Vein endothelial cell (primary cell): ENCODE results near the genes ATP8A2, RASL11A, URAD and PAN3.

DNA sequence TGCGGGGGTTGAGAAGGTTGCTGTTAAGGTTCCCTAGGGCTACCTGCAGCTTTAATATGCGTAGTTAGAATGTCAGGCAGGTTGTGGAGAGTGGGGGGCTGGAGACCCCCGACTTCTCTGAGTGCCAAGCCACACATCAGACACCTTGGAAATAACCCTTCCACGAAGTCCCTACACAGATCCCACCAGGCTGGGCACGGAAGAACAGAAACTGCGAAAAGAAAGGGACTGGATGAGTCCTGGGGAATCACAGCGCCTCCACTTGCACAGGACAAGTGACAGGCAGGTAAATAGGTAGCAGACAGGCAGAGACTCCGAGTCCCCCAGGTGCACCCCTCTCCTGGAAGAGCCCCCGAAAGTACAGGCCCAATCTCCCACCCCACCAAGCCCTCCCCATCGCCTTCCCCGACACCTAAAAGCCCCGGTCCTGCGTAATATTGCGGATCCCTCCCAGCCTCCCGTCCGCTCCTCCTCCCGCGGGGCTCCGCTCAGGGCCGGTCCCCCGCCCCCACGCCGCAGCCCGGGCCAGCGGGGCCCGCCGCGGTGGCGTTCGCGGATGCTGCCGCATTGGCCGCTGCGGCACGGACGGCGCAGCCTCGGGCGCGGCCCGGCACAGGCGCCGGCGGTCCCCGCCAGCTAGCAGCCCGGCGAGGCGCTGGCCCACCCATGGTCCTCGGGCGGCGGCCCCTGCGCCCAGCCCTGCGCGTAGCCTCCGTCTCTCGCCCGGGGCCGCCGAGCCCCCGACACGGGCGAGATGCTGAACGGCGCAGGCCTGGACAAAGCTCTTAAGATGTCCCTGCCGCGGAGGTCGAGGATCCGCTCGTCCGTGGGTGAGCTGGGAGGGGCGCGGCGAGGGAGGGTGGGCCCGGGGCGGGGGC, at the start of gene ATP8A2:
TSS of gene ATP8A2 (plus strand) at position 516 of the 878 bp plus-strand sequence.
- CAGE, long polyA plus RNA, result no peak

GRCh38 chr13:26050400-26051119, 1.3 kb downstream of the SHISA2 start:
- CAGE, long polyA plus RNA, result no peak

DNA sequence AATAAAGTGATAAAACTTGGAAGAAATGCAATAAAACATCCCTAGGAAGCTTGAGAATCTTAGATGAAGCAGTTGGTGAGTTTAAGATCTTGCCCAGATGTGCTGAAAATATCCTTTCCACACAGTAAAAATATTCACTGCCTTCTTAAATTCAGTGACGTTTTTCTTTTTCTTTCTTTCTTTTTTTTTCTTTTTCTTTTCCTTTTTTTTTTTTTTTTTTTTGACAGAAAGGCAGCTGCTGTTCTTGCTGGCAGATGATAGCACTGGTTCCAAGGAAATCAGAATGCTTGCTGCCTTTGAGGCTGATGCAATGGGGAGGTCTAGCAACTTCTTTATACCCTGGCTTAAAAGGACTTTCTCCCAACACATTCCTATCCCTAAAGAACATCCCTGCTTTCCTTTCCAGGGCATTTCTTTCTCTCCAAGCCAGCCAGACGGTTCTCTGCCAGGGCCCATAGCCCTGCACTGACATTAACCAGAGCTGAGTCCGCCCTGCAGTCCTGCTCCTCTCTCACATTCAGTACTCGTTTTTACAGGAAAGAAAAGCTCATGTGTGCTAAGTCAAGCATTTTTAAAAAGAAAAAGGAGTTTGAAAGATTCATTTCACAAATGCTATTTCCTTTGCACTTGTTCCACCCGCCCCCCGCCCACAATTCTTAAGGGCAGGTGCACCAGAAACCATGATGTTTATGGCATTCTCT, 133.9 kb upstream of the WASF3 start:
- CAGE, long polyA plus RNA, result no peak

DNA sequence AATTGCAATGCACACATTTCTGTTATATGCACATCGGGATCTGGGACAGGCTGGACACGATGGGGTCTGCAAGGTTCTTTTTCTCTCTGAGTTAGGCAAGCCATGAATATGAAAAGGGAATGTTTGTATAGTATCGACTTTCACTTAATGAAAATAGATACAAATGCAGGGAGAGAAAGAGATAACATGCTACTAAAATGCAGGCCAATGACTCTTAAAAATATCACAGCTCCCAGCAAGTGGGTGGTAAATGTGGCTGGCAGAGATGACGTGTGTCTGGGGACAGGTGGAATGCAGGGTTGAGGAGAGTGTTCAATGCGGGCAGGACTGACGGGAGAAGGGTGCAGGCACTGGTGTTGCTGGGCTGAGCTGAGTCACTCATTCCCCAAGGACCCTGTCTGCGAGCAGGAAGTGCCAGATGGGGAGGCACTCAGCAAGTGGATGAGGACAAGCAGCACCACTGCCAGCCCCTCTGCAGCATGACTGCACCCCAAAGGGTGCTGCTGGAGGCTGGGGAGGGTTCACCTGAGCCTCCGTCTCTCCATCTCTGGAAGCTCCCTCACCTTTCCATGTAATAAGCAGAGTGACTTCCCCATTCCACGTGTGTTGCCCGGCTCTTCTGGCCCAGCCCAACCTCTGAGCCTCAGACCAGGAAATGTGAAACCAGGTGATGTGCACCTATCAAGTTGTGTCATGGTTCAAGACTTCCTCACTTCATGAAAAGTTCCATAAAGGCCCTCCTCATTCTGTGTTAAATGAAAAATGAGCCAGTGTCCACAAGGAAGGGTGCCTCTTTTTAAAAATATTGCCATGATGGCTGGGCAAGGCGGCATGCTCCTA, 204.2 kb upstream of the GPR12 start:
- CAGE, long polyA plus RNA, result no peak

DNA sequence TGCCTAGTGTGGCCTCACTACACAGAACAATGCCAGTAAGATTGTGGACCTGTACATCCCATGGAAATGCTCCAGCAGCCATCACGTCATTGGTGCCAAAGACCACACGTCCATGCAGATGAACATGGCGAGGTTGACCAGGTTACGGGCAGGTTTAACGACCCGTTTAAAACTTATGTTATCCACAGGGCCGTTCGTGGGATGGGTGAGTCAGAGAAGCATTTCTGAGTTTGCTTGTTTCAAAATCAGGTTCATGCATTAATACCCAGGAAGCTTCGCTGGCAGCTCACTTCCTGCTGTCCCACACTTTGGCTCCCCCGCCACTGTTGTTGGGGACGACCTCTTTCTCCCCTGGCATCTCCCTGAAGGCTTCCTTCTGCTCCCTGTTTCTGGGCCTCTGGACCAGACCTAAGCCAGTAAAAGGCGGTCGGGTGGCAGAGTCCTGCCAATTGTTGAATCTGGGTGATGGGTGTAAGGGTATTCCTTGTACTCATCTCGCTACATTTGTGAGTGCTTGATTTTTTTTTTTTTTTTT, 194.0 kb downstream of the USP12 start:
- CAGE, long polyA plus RNA, result no peak

- CAGE, long polyA plus RNA, result no peak
Observed at GRCh38 chr13:27044946-27045603, 126.5 kb downstream of the USP12 start.

DNA sequence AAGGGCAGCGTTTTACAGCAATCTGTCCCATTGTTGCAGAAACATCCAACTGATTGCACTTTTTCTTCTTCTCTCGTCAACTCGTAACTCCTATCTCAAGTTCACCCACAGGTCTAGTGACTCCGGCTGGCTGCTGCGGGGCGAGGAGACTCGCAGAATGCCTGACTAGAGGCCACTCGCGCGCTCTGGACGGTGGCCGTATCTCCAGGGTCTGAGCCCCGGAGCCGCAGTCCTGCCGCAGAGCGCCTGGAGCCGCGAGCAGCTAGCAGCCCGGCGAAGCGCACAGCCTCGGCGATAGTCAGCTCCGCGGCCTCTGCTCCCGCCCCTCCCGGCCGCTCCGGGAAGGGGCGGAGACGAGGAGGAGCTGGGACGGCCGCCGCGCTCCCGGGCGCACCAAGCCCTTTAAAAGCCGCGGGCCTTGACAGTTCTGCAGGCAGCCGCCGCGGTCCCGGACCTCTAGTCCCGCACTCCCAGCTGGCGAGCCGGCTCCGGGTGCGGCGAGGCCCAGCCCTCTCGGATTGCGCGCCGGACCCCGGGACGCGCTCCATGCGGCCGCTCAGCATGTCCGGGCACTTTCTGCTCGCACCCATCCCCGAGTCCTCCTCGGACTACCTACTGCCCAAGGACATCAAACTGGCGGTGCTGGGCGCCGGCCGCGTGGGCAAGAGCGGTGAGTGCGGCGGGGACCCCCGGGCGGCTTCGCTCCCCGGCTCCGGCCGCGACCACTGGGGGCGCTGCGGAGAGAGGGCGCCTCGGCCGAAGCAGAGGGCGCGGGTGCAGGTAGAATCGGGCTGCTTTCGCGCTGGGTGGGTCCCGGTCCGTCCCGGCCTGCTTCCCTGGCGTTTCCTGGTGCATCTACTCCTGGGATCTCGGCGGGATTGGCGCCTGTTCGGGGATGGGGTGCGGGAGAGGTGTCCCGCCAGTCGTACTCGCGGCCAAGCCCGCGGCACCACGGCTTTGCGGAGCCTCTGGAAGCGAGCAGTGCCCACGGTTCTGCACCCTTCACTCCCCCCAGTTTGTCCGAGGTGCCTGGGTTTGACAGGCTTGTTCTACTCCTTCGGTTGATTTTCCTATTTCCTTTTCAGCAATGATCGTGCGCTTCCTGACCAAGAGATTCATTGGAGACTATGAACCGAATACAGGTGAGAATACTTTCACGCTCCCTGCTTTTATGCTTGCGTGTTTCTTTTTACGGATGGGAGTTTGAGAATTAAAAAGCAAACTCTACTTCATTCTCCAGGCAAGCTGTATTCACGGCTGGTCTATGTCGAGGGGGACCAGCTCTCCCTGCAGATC, at the start of gene RASL11A:
TSS of gene RASL11A (plus strand) at position 432 of the 1,296 bp plus-strand sequence.
- CAGE, long polyA plus RNA, result no peak

DNA sequence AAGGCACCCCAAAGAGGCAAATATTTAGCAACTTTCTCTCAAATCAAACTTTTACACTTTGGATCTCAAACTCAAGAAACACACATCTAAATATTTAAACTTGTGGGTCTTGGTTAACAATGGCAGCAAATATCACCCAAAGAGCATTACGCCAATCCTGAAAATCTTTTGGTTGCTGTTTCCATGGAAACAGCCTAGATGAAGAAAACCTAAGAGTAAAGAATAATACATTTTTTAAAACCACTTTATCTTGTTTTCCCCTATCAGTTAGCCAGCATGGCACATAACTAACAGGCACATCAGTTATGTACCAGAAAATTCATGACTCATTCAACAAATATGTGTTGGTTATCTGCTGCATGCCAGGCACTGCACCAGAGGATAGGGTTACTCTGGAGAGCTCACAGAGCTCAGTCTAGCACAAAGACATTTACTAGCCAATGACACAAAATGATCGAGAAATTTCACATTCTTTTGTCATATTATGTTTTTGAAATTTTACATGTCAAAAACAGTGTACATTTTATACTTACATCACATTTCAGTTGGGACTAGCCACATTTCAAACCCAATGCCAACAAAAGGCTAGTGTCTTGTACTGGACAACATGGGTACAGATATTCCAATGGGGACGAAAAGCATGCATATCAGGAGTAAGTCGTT, 20.4 kb downstream of the LNX2 start:
- CAGE, long polyA plus RNA, result no peak

DNA sequence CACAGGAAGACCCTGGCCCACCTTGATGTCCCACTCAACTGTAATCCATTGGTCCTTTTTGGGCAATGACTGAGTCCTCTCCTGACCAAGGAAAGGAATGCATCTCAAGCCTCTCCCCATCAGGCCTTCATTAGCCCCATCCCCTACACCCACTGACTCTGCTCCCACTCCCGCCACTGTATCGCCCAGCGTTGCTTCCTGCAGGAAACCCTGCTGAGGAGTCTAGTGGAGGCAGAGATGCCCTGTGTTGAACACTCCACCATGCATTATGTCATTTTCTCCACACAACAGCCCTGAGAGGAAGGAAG, 49.8 kb upstream of the GSX1 start:
- CAGE, long polyA plus RNA, result no peak

DNA sequence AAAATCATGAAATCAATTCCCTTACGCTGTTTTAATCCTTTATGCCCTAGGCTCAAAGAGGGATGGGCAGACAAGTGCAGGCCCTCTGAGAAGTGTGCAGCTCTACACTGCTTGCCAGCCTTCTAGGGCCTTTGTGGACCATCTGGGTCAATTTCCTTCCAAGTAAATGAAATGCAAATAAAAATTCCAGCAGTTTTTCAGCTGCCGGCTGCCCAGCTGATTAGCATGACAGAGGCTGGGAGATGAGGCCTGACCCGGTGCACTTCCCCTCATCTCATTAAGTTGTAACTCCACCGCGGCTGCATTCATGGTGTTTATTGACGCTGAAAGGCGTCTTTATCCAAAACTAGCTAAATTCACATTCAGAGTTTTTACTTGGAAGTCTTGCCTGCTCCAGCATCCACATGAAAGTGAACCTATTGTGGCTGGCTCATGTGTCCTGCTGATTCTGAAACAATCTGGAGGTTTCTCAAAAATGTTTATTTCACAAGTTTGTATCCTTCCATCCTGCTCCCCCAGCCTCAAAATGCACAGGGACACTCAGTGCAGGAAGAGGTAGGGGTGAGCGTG, 47.4 kb upstream of the GSX1 start:
- CAGE, long polyA plus RNA, result no peak

- CAGE, long polyA plus RNA, result no peak
Observed at GRCh38 chr13:27957038-27957306, 12.1 kb downstream of the CDX2 start.

GRCh38 chr13:27963386-27963841, 5.7 kb downstream of the CDX2 start:
- CAGE, long polyA plus RNA, result no peak

DNA sequence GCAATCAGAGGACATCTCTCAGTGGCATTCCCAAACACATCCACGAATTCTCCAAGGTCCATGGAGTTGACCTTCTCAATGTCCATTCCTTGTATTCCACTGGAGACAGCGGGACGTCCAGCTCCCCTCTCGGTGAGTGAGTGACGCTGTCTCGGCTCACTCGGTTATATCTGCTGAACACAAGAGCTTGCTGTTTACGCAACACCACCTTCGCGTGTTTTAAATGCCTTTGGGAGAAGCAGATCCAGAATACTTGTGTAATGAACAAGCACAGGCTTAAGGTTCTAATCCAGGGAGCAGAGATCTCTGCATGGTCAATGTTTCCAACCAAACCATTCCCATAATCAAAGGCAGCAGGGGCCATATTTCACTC, at the start of gene URAD:
TSS of gene URAD (minus strand) at position 142 of the 373 bp plus-strand sequence.
- CAGE, long polyA plus RNA, result no peak

- CAGE, long polyA plus RNA, result no peak
Observed at GRCh38 chr13:28138299-28138678, at the start of gene PAN3. Gene PAN3, plus strand, starts transcription at chr13:28138545.

- CAGE, long polyA plus RNA, result no peak
Observed at GRCh38 chr13:28177646-28178281, 39.4 kb downstream of the PAN3 start.

DNA sequence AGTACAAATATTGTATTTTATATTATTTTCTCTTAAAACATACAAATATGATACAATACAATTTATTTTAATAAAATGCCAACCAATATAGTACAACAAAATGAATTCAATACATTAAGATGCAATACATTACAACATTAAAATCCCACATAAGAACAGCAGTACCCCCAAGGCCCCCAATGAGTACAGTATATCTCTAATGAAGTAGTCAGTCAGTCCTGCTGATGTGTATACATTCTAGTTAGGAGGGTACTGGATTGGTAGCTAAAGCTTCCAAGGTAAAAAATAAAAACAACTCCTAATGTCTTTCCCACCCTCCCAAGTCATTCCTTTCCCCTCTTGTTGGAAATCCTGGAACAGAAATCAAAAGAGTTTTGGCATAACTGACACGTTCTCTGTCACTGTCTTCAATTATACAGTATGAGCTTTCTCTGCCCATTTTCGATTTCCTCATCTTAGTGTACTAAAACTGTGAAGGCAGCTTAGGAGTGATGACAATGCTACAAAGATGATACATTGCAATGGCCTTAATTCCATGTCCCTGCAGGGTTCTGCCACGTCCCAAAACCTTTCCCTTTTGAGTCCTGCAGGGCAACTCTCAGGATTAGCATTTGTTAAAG, 109.1 kb downstream of the FLT1 start:
- CAGE, long polyA plus RNA, result no peak

GRCh38 chr13:28429488-28430502, 65.1 kb downstream of the FLT1 start:
- CAGE, long polyA plus RNA, result no peak

DNA sequence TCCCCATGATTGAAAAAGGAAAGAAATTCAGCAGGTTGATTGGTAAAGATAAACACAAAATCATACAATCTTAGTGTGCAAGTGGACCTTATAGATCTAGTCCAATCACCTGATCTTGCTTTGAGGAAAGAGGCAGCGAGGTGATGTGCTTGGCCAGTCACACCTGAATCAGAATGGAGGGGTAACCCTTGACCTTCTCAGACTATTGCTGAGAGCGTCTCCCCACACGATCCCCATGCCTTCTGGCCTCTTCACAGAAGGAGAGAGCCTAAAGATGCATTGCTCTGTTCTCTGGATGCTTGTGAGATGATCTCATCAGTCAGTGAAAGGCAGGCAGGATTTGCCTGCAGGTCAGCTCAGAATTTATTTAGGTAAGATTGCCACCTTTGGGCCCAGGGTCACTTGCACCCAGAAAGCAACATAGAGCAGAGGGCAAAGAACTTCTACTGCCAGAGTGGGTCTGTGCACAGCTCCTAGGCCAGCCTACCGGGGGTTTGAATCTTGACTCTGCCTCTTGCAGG, 8.2 kb upstream of the FLT1 start:
- CAGE, long polyA plus RNA, result no peak

DNA sequence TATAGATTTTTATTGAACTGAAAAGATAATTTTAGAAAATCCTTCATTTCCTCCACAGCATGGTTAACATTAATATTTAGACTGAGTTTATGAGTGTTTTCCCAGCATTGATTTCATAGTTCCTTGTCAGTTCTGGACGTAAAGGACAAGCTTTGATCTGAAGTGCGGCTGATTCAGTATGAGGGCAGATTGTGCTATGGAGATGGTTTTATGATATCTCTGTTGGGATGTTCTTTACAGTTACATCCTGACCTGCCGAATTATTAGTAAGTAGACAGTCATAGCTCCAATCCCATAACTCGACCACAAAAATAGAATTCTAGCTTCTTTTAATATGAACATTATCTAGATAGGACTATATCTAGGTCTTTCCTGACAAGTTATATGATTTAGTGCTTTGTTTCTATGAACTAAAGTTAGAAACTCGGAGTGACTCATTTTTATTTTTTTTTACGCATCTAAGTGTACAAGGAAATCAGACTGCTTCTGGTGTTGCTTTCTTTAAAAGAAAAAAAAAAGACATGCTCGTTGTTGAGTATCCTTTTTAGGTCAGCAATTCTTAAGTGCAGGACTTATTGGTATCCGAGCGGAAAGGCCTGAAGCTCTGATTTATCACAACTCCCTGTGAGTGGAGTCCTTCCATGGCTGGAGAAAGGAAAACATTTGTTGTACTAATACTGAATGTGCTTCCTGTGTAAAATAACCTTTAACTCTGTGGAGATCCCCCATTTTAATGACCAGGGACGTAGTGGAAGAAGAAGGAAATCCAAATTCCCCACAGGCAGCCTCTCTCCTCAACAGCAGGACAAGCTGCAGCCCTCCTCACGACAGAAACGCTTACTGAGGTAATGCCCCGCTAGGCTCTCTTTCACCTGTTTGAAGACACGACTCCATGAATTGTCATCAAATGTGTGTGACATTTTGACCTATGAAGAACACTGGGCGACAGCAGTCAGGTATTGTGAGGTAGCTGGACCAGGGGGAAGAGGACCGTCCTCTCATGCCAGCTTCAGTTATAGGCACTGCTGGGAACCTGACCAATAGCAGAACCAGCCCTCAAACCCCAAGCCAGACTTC, 18.0 kb upstream of the POMP start:
- CAGE, long polyA plus RNA, result no peak

DNA sequence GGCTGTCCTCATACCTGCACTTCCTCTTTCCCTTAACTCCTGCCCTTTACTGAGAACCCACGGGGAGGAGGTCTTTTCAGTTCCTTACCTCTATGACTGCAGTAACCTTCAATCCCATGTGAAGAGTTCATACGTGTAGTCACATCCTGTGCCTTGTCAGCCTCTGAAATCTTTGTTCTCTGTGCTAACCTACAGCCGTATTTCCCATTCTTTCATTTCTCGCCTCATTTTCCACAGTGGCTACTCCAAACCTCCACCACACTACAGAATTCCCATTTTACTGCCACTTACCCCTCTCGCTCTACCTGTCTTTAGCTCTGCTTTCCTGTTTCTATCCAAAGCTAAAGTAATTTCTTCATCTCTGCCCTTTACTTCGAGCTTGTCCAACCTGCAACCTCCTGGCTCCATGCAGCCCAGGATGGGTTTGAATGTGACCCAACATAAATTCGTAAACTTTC, 306.0 kb downstream of the MTUS2 start:
- CAGE, long polyA plus RNA, result no peak